Fibroblast of villous mesenchyme (primary cell): ENCODE measurements around a stretch of chr15.

GRCh38 chr15:62112641-62113500 lies 46.1 kb downstream of the C2CD4A start:
- CAGE, long polyA plus RNA: no peak

- CAGE, long polyA plus RNA: no peak
Measured at GRCh38 chr15:62391614-62392440, 1.5 kb downstream of the TLN2 start.

GRCh38 chr15:62392441-62392870 lies 2.1 kb downstream of the TLN2 start:
- CAGE, long polyA plus RNA: no peak

DNA sequence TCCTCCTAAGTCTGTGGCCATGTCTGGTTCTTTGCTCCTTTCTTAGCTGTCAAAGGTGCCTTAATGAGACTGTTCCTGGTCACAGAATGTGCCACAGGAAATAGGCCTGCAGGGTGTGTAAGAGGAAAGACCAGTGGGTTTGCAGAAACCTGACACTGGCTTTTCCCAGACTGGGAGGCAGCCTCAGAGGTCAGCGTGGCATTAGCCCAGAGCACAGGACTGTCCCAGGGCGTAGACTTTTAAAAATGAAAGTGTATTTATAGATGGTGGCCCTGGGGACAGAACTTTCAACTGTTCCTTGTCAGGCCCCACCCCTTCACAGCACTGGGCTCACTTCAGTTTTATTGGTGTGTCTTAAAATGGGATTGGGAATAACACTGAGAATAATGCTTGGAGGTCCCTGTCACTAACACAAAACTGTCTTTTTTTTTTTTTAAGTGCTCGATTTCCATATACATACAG lies 82.6 kb downstream of the TLN2 start:
- CAGE, long polyA plus RNA: no peak

DNA sequence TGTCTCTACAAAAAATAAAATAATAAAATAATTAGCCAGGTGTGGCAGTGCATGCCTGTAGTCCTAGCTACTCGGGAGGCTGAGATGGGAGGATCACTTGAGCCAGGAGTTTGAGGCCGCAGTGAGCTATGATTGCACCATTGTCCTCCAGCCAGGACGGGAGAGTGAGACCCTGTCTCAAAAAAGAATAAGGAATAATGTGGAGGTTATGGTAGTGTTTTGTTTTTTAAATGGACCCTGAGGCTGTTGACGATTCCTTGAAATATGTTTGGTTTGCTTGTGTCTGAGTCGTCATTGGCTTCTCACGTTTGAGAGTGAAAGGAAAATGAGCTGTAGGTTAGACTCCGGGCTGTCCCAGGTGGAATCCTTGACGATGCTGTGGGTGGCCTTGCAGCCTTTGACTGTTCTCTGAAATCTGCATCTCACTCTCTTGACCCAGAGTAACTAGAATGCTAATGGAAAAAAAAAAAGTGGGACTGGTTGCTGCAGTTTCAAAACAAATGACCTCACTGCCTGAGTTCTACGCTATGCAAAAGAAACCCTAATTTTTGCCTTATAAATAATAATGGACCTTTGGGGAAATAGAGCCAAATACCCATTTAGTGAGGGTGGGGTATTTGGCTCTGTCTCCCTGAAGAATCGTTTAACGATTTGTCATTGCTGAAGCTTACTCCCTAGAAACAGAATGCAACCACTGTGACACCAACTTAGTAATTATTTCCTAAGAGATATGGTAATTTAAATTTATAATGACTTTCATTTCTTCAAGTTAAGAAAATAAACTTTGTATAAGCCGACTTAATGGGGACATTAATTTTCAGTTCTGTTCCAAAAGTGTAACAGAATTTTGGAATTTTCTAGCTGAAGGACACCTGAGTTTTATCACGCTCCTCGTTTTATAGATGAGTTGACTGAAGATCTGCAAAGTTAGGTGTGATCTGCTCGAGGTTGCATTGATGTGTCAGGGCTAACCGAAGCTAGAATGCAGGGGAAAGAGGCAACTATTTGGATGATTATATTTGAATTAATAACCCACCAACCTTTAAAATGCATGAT lies 84.4 kb downstream of the TLN2 start:
- CAGE, long polyA plus RNA: no peak

DNA sequence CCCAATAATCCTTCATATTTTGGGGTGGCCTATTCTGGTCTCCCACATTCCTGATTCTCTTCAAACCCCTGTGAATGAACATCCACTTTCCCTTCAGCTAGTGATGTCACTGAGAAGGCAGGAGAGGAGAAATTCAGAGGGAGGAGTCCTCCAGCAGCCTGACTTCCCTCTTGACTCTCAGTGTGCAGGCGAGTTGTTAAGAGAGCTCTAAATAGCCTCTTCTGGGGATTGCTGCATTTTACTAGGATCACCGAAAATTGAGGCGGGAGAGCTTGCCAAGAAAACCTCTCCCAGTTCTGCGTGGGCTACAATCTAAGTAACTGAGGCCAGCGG lies 168.6 kb downstream of the TLN2 start:
- CAGE, long polyA plus RNA: no peak

GRCh38 chr15:62647009-62647635 lies 256.8 kb downstream of the TLN2 start:
- CAGE, long polyA plus RNA: no peak

GRCh38 chr15:62841921-62842651 lies 200.5 kb upstream of the TPM1 start:
- CAGE, long polyA plus RNA: no peak

DNA sequence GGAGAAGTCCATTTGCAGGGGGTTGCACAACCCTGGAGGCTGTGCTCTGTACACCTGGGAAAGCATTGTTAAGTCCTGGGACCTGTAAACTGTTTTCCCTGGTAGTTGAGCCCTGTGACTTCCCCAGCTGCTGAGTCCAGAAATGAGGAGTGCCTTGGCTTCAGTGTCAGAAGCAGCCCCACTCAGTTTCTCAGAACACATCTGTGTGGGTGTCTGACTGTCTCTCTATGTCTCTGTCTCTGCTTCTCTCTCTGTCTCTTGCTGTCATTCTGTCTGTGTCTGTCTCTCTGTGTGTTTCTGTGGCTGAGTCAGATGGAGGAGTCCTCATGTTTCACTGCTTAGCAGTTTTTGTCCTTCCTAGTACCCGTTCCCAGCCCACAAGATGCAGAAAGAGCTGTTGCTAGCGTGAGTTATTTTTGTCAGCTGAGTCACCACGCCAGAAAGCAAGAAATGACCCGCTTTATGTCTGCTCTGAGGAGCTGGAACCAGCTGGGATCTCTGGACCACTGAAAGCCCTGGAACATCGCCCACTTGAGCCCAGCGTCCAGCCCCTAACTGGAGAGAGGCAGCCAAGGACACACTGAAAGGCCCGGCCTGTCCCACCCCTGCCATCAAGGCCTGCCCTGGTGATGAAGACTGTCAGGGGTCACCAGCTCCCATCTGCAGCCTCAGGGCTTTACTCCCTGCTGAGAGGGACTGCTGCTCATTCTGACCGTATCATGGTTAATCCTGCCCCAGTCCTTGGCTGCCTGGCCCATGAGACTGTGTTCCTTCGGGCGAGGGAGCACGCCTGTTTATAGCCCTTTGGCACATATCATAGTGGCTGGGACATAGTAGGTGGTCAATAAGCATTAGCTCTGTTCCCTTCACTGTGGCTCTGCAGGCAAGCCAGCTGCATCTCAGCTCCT lies 101.8 kb upstream of the TPM1 start:
- CAGE, long polyA plus RNA: no peak

GRCh38 chr15:62958389-62958949 lies 84.1 kb upstream of the TPM1 start:
- CAGE, long polyA plus RNA: no peak

- CAGE, long polyA plus RNA: no peak
Measured at GRCh38 chr15:63041163-63041706, 1.3 kb upstream of the TPM1 start.

GRCh38 chr15:63045243-63046137 lies 2.9 kb downstream of the TPM1 start:
- CAGE, long polyA plus RNA: no peak

- CAGE, long polyA plus RNA: no peak
Measured at GRCh38 chr15:63188814-63189463, 467 bp upstream of the RAB8B start.

DNA sequence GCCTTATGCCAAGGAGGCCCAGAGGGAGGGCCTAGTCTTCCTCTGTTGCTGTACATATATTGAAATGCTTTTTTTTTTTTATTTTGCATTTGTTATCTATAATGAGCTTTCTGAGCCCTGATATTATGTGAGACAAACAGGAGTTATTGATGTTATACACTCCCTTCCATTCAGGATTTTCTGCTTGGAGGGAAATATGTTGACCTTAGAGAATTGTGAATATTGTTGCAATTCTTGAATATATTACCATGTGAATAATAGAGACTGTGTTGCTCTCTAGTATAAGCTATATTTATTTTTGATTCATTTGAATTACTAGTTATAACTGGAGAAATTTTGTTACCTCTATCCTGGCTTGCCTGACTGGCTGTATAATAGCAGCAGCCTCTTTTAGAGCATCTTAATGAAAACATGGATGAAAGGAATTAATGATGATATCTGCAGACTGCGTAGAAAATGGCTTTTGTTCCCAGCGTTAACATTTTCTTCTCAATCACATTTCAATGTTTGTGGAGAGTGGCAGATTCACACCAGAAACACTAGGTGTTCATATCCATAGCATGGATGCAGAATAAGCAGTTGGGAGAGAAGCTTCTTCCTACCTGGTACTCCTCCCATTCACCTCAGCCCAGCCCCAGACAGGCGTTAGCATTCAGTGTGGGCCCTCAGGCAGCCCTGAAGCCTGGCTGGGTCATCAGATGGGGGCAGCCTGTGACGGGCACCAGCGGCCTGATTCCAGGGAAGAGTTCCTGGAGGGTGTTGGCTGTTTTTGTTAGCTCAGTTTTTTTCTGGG lies 30.8 kb downstream of the APH1B start:
- CAGE, long polyA plus RNA: no peak

DNA sequence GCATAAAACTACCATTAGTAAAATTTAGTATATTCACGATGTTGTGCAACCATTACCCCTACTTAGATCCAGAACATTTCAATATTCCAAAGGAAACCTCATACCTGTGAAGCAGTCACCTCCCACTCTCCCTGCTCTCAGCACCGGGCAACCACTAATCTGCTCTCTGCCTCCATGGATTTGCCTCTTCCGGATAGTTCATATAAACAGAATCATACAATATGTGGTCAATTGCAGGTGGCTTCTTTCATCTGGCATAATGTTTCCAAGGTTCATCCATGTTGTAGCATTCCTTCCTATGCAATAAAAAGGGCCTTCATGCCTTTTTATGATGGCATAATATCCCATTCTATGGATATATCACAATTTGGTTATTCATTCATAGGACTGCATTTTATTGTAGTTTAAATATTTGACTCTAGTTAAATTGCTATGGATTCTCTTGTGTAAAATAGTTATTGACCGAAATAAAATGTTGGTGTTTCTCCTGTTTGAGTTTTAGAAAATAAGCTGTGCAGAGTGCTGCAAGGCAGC lies 23.9 kb downstream of the CA12 start:
- CAGE, long polyA plus RNA: no peak

DNA sequence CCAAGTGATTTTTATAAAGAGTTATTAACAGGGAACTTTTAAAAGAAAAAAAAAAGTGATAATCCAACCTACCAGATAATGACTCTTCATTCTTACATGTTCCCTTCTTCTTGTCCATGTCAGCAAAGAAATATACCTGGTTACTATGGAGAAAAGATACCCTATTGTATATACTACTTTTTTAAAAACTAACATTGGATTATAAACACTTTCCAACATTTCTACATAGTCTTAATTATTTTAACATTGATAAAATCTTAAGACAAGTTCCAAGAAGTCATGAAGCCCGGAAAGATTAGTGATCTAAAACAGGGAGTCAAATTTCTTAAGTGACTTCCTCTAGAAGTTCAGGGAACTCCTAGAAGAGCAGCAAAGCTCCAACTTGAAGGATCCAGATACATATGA lies 9.8 kb upstream of the CA12 start:
- CAGE, long polyA plus RNA: no peak

GRCh38 chr15:63479576-63480158 lies 24.7 kb upstream of the USP3 start:
- CAGE, long polyA plus RNA: no peak

DNA sequence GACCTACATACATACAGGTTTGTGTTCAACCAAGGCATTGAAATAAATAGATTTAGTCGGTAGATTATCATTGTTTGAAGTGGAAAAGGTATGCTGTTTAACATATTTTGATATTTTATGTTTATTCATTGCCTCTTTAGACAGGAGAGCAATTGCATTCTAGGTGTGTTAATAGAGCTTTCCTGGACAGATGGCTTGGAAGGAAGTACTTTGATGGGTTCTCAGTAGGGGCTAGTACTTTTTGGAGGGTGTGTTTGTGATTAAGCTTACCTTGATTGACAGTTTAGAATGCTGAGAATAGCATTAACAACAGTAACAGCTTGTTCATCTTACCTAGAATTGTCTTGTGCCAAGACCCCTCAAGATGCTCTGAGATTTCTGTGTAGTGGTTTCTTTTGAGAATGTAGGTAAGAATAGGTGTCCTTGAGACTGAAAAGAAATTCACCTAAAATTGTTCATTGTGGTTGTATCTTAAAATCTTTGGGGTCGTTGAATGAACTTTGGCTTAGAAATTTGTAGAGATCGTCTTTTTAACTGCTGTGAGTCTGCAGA lies 6.1 kb downstream of the USP3 start:
- CAGE, long polyA plus RNA: no peak

GRCh38 chr15:63593082-63594250 lies 3.7 kb upstream of the FBXL22 start:
- CAGE, long polyA plus RNA: no peak

DNA sequence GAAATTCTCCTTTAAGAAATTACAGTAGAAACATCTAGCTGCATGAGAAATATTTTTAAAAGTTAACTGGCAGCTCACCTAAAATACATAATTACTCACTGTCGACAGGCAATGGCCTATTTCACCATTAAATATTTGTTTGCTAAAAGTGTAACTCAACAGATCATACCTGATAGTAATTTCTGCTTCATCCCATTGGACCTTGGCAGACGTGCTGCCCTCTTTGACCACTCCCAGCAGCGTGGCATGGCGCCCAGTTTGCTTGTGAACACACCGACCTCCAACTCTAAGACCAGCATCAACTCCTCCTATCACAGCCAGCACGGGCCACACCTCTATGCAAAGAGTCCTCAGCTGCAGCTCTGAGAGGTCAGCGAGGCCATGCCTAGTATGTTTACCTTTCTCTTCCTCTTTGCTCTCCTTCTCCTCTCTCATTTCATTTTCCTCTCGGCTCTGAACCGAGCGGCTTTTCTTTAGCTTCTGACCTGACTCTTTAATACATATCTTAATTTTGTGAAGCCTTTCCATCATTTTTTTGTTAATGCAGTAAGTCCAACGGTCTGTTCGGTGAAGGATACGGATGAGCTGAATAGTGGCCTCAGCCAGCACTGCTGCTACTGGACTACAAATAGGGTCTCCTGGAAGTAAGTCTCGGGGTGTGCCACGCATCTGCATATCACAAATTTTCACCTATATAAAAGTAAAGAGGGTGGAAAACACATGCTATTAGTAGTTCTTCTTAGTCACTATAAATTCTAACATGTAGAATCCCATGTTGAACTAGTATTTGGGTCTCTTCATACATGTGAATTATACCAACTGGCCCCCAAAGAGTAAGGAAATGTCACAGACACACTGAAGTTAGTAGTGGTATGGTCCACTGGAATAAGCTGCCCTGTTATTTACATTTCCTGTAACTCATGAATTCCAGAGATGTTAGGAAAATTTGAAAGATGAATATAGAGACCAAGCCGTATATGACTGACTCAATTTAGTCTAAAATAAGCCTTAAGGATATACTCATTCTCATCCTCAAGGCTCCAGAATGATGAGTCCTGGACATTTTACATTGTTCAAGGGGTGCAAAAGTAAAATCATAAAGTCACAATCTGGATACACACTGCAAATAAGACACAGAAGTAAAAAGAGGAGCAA lies 80.9 kb downstream of the FBXL22 start:
- CAGE, long polyA plus RNA: no peak